Sciatic nerve (tissue), 1 donor: ENCODE results near the genes IQCF2, ACY1 and DUSP7.

- PRO-cap, result no peak
Observed at GRCh38 chr3:50649231-50649952, 25.3 kb upstream of the DOCK3 start.

DNA sequence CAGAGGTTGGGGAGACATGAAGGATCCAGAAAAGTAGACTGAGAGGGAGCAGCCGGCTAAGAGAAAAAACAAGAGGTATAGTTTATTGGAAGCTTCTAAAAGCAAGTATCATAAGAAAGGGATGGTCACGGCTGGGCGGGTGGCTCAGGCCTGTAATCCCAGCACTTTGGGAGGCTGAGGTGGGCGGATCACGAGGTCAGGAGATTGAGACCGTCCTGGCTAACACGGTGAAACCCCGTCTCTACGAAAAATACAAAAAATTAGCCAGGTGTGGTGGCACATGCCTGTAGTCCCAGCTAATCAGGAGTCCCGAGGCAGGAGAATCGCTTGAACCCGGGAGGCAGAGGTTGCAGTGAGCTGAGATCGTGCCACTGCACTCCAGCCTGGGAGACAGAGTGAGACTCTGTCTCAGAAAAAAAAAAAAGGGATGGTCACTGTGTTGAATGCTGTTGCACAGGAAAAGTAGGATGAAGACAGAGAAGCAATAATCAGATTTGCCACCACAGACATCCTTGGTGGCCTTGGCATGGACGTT, 12.6 kb upstream of the DOCK3 start:
- PRO-cap, result no peak

DNA sequence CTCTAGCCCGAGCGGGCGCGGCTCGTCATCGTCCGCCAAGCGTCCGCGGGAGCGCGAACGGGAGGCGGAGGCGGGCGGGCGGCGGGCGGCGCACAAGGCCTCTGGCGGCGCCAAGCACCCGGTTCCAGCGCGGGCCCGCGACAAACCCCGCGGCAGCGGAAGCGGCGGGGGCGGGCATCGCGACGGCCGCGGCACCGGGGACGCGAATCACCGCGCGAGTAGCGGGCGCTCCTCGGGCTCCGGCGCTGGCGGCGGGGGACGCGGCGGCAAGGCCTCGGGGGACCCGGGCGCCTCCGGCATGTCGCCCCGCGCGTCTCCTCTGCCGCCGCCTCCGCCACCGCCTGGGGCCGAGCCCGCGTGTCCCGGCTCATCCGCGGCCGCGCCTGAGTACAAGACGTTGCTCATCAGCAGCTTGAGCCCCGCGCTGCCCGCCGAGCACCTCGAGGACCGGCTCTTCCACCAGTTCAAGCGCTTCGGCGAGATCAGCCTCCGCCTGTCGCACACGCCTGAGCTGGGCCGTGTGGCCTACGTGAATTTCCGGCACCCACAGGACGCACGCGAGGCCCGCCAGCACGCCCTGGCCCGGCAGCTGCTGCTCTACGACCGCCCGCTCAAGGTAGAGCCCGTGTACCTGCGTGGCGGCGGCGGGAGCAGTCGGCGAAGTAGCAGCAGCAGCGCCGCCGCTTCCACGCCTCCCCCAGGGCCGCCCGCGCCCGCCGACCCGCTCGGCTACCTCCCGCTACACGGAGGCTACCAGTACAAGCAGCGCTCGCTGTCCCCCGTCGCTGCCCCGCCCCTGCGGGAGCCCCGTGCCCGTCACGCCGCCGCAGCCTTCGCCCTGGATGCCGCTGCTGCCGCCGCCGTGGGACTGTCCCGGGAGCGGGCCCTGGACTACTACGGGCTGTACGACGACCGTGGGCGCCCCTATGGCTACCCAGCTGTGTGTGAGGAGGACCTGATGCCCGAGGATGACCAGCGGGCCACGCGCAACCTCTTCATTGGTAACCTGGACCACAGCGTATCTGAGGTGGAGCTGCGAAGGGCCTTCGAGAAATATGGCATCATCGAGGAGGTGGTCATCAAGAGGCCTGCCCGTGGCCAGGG, 690 bp downstream of the RBM15B start:
- PRO-cap, result unidirectional peak, minus-strand start at position 321 of the sequence; unidirectional peak, minus-strand start at position 343 of the sequence

DNA sequence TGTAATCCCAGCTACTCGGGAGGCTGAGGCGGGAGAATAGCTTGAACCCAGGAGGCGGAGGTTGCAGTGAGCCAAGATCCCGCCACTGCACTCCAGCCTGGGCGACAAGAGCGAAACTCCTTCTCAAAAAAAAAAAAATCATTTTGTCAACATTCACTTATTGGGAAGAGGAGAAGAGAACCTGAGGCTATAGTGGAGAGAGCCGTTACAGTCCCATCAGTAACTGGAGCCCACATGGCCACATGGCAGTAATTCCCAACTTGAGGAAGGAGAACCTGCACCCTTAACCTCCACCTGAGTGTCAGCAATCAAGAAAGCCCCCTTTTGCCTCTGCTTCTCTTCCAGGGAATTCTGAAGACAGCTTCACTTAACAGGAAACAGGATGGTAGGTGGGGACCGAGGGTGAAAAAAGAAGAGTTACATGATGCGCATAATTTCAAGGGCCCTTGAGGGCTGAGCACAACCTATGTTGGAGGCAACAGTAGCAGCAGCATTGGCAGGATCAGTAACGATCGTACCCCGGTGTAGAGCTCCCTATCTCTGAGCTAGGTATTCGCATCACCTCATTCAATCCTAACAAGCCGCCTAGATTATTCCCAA, 599 bp upstream of the RAD54L2 start:
- PRO-cap, result no peak

DNA sequence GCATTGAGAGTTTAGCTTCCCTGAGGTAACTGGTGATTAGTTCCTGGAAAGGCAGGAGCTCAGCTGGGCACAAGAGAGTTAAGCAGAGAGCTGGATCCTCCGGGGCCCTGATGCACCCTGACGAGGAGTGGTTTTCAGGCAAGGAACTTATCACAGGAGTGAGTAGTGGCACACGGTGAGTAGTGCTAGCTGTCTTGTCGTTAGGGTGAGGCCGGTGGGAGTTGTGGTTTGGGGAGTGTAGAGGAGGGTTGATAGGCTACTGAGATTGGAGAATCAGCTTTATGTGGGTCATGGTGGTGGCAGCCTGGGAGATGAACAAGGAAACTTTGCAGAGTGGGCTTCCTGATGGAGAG, 854 bp downstream of the RAD54L2 start:
- PRO-cap, result no peak

GRCh38 chr3:51539750-51540126, 1.2 kb downstream of the RAD54L2 start:
- PRO-cap, result no peak

DNA sequence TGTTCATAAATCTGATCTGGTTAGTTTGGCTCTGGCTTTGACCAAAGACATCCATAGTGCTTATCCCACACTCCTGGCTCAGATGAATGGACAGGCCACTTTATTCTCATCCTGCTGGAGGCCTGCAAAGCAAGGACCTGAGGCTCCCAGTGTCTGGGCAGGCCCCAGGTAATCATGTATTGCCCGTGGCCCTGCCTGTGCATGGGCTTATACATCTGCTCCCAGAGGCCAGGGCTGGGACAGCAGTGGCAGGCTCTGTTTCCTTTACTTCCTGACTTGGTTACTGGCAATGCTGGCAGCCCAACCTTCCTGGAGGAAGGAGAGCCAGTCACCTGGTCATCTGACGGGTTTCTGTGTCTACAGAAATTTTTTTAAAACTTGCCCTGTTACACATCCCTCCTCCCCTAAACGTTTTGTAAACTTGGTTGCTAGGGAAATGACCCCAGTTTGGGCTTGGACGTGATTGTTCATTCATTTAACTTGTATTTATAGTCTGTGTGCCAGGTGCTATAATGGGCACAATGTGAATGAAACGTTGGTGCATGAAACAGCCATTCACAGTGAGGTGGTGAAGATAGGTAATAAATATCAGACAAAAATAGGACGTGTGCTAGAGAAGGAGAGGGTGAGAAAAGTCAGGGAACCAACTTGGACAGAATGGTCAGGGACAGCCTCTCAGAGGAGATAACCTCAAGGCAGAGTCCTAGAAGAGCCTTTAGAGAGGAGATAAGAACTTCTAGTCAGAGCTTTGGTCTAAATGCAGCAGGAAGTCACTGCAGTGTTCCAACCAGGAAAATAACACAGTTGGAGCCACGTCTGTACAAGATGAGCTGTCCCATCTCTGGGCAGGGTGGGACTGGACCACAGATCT, 14.0 kb downstream of the TEX264 start:
- PRO-cap, result no peak

GRCh38 chr3:51754424-51754818, 24.6 kb downstream of the IQCF6 start:
- PRO-cap, result no peak

GRCh38 chr3:51861338-51861812, at the start of gene IQCF2:
TSS of gene IQCF2 (plus strand) at chr3:51861615.
- PRO-cap, result no peak

GRCh38 chr3:51982735-51983827, at the start of gene ACY1:
TSS of gene ACY1 (plus strand) at chr3:51983535.
- PRO-cap, result bidirectional peak, plus-strand start at chr3:51983046, minus-strand start at chr3:51982909; bidirectional peak, plus-strand start at chr3:51983537, minus-strand start at chr3:51983331

DNA sequence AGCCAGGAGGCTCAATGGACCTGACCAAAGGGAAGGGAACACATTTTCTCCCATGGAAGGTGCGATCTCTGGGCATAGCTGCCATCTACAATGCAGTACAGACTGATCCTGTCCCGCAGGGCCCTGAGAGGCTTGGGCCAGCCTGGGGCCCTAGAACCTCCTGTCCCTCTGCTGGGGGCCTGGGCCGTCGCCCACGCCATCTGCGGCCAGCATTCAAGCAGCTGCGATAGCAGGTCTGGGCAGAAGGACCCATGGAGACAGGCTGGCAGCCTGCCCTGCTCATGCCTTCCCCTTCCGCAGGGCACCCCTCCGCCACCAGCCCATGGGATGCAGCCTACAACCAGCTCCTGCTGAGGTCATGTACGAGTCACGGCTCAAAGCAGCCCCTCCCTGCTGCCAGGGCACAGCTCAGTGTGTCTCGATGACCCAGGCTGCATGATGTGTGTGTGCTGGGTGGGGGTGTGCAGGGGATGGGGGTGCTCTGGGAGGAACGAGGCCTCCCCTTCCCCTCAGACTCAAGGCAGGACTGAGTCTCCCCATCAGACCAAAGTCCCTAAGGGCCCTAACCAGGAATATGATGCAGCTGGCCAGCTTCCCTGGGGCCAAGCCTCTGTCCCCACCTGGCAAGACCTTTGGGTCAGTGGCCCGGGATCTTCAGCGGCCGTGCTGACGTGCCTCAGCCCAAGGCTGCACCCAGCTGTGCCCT, 27.8 kb downstream of the DUSP7 start:
- PRO-cap, result no peak

DNA sequence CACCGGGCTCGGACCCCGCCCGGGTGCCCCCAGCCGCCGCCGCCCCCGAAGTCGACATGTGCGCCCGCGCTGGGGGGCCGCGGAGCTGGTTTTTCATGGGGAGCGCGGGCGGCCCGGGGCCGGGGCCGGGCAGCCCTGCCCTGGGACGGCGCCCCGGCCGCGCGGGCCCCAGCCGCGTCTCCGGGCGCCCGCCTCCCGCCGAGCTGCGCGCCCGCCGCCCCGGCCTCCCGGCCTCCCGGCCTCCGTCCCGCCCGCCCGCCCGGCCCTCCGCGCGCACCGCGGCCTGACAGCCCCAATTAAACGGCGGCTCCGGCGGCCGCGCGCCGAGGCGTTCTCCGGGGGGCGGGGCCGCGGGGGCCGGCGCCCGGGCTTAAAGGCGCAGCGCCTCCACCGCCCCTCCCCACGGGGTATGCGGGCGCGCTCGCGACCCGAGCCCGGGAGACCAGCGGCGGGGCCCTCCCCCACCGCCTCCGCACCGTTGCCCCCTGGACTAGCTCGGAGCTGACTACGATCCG, at the start of gene DUSP7:
Gene DUSP7 (minus strand): TSS at position 302 of the 515 bp plus-strand sequence.
- PRO-cap, result bidirectional peak, plus-strand start at position 403 of the sequence, minus-strand start at position 298 of the sequence

GRCh38 chr3:52087015-52087450, 30.7 kb upstream of the DUSP7 start:
- PRO-cap, result unidirectional peak, plus-strand start at chr3:52087248

GRCh38 chr3:52153283-52154058, 752 bp downstream of the POC1A start:
- PRO-cap, result no peak

GRCh38 chr3:52183666-52184357, 14.1 kb upstream of the ALAS1 start:
- PRO-cap, result no peak

- PRO-cap, result no peak
Observed at GRCh38 chr3:52192808-52193426, 5.0 kb upstream of the ALAS1 start.

DNA sequence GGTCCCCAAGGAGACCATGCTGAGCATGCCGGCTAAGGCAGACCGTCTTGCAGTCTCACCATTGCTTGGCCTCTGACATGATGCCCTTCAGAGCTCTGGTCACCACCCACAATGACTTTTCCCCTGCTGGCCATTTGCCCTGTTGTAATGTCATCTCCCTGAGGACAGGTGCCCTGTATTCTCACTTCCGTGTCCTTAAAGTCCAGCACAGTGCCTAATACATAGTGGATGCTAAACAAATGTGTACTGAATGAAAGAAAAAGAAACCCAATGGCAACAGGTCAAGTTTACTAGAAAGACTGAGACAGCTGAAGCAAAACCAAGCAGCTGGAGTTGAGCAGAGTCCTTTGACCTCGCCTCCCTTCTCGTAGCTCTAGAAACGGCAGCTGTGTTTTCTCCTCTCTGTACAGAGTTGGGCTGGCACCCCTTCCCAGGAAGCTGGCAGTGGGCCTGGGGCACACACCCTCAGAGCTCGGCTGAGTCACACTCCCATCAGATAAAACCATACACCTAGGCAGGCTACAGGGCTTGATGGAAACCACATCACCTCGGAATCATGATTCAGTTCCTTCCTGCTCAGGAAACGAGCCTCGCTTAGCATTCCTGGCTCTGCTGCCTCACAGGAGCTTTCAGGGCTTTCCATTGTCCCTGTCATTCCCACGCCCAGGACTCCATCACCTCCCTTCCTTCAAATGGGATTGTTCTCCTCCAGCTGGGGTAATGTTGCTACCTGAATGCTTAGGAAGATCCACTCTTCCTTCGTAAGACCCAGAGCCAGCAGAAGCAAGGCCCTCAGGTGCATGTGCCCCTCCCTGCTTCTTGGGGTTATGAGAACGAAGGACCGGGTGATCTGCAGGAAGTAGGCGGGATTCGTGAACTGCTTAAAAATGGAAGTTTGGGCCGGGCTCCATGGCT, 8.4 kb downstream of the TLR9 start:
- PRO-cap, result bidirectional peak, plus-strand start at position 635 of the sequence, minus-strand start at position 367 of the sequence

GRCh38 chr3:52244785-52245225, 754 bp upstream of the PPM1M start:
- PRO-cap, result bidirectional peak, plus-strand start at chr3:52245186, minus-strand start at chr3:52245036

GRCh38 chr3:52246477-52247377, 1.2 kb downstream of the PPM1M start:
- PRO-cap, result bidirectional peak, plus-strand start at chr3:52246990, minus-strand start at chr3:52246856

- PRO-cap, result no peak
Observed at GRCh38 chr3:52399419-52399988, 10.3 kb downstream of the BAP1 start.